ENCODE measurements around the genes SCP2, PODN and MAGOH.

DNA sequence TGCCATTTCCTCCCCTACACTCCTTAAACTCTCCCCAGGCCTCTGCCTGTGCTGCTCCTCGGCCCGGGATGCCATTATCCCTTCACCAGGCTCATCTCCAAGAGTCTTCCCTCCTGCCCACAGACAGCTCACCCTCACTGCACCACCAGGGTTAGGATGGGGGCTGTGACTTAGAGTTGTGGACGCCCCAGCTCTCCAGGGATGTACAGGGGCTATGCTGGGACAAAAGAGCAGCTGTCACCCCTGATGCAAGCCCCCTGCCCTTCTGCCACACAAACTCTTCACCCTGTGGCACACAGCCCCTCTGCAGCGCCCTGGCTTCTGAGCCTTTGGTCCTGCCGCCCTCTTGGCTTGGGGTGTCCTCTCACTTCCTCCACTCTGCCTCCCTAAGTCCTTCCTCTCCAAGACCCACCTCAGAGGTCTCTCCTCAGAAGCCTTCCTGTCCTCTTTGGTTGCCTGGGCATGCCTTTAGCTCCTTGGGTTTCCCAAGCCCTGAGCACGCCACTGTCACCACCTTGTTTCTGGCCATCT is 31.9 kb downstream of the TTC39A start:
- PRO-cap: no peak

DNA sequence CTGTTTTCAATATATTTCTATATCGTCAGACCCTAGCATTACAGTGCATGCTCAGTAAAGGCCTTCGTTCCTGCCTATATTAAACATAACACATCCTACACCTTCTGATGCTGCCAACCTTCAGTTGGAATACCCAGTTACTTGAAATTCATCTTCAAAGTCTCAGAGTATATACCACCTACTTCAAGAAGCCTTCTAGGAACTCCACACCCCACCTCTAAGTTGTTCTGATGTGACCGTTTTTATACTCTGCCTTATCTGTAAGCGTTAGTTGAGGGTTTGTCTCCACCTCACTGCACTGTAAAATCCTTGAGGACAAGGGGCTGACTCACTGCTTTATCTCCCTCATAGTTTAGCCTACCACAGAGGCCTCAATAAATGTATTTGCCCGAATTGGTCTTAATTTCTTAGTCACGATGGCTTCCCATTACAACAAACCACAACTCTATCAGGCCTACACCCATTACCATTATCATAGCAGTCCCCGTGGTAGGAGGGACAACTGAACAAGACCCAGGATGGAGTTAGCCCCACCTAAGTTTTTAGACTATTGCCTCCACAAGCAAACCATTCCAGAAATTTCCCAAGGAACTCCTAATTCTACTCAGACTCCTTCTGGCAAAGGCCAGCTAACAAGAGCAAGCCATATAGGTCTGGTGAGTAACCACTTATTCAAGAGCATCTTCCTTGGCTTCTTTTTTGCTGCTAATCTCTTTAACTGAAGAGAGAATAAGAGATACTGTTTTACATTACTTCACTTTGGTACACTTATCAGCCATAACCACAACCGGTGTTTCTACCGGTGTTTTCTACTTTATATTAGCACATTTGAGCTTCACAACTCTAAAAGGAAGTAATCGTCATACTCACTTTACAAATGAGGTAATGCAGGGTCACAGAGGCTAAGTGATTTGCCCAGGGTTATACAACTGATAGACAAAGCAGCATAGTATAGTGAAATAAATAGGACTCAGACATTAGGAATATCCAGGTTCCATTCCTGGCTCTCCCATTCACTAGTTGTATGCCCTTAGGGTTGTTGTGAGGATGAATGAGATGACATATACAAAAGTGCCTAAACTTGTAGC is 1.5 kb upstream of the EPS15 start:
- PRO-cap: no peak

GRCh38 chr1:51569358-51570202 is 47.3 kb upstream of the OSBPL9 start:
- PRO-cap: no peak

DNA sequence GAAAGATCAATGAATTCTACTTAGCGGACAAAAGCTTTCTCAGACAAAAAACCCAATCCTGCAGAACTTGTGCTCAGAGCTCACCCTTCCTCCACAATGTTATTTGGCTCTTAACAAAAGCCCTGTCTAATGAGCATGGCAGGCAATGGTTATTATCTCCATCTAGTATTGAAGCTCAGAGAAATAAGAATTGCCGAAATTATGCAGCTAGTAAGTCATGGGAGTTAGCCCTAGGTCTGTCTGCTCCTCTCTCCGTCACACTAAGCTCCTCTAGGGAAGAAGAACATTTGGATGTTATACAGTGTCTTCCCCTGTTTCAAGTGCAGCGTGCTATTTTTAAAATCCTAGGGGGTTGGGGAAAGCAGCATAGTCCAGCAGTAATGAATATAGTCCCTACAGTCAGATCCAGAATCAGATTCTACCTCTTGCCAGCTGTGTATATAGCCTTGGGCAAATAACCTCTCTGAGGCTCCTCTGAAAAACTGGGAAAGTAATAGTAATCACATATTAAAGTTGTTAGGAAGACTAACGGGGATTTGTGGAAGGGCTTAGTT is 44.6 kb upstream of the OSBPL9 start:
- PRO-cap: no peak

DNA sequence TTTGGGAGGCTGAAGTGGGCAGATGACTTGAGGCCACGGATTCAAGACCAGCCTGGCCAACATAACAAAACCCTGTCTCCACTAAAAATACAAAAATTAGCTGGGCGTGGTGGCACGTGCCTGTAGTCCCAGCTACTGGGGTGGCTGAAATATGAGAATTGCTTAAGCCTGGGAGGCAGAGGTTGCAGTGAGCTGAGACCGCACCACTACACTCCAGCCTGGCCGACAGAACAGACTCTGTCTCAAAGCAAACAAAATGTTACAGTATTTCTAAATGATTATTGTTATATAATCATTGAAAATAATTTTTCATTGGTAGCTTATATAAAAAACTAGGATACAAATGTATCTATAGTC is 4.7 kb downstream of the KTI12 start:
- PRO-cap: no peak

DNA sequence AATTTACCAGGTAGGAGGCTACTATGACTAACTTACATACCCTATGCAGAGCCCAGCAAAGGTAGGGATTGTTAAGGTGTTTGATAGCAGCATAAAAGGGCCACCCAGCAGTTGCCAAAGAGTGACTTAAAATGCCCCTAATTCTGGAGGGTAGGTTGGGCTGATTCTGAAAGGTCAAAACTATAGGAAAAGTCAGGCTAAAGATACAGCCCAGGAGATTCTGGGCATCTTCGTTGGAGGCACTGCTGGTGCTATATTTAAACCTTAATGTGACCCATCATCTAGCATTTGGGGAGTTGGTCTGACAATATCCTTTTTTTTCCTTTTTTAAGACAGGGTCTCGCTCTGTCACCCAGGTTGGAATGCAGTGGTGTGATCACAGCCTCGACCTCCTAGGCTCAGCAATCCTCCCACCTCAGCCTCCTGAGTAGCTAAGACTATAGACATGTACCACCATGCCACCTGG is 21.7 kb downstream of the BTF3L4 start:
- PRO-cap: no peak

GRCh38 chr1:52474875-52475632 is 70.7 kb downstream of the PRPF38A start:
- PRO-cap: no peak

DNA sequence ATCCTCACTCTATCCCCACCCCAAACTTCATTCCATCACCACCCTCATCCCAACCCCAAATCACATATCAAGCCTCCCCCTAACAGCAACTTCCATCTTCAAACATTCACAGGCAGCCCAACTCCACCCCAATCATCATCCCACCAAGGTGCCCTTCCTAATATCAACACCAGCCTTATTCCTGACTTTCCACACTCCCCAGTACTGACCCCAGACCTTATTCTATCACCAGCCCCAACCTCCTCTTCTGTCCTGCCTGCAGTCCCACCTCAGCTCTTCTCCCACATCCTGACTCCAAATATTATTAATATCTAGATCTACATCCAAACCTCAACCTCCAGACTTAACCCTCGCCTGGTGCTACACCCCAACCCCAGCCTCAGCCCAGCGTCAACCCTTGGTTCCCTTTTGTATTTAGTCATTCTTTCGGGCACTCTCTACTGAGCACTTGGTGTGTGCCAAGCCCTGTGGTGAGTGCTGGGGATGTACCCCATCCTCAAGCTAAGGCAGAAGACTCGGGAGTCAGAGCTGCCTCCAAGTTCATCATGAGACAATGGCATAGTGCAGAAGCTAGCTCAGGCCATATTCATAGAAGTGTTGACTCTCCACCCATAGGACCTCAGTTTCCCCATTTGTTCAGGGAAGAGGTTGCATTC is 1.1 kb downstream of the SHISAL2A start:
- PRO-cap: no peak

- PRO-cap: no peak
Measured at GRCh38 chr1:52635312-52635881, 2.4 kb downstream of the SHISAL2A start.

GRCh38 chr1:52920570-52921312 is 799 bp downstream of the ECHDC2 start:
- PRO-cap: no peak

DNA sequence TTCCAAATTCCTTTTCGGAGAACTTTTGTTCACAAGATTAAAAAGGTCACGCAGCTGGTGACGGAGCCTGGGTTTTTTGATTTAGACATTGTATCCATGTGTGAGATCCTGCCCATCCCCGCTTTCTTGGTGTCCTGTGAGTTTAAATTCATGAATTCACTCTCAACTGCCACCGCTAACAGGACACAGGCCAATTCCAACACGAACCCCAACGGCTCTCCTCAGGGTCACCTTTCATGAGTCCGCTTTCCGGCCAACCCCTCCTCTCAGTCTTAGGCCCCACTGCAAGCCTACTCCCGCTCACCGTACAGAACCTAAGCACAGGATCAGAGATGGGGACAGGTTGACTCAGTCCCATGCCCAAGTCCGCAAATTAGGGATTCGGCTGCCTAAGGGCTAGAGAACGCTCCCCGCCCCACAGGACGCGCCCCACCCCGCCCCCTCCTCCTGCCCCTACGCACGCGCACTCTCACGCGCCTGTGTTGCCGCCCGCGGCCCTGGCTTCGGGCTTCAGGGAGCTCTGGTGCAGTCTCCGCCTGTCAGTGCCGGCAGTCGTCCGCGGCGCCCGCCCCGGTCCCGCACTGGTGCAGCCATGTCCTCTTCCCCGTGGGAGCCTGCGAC is at the start of gene SCP2:
SCP2 (plus strand) TSS at position 472 of the 621 bp plus-strand sequence.
- PRO-cap: bidirectional peak, plus-strand start at position 528 of the sequence, minus-strand start at position 375 of the sequence

- PRO-cap: unidirectional peak, plus-strand start at chr1:53062213
Measured at GRCh38 chr1:53061324-53062344, at the start of gene PODN. TSS of gene PODN (plus strand) at chr1:53062213.

- PRO-cap: no peak
Measured at GRCh38 chr1:53083350-53084119, 21.5 kb downstream of the PODN start.

DNA sequence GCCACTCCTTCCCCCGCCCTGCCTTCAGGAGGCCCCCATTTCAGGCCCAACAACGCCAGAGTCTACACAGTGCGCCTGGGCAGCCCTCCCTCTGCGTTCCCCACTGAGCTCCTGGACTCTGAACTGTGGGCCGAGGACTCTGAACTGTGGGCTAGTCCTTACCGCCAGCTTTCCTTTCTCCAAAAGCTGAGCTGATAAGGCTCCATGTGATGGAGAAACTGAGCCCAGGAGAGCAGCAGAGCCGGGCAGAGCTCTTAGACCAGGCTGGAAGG is 30.9 kb downstream of the PODN start:
- PRO-cap: no peak

DNA sequence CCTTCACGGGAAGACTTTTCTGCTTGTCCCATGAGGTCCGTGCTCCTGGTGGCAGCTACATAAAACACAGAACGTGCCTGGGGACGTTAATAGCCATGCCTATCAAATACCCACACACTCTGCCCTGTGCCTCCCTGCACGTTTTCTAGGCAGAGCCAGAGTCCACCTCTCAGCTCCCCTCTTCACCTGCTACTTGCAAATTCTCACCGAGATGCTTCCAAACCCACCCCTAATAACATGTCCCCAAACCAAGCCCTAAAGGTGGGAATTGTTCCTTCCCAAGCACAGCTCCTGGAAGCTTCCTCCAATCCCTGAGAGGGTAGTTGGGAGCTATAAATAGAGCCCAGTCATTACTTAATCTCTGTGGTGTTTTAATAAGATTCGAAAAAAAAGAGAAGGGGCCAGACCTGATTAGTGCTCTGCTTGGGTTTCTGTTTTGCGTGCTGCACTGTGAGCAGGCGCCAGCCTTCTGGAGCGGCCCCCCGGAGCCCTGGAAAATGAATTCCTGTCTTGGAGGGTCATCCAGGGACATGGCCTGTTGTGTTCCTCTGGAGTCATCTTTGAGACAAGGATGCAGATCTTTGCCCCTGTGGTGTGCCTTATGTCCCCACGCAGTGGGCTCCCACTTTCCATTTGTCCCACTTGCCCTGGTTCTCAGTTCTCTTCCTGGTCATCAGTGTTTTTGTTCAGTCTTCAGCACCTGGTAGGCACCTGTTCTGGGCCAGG is 33.3 kb downstream of the SLC1A7 start:
- PRO-cap: no peak

GRCh38 chr1:53123622-53124253 is 18.7 kb downstream of the SLC1A7 start:
- PRO-cap: no peak

- PRO-cap: no peak
Measured at GRCh38 chr1:53145613-53146600, 3.5 kb upstream of the SLC1A7 start.

DNA sequence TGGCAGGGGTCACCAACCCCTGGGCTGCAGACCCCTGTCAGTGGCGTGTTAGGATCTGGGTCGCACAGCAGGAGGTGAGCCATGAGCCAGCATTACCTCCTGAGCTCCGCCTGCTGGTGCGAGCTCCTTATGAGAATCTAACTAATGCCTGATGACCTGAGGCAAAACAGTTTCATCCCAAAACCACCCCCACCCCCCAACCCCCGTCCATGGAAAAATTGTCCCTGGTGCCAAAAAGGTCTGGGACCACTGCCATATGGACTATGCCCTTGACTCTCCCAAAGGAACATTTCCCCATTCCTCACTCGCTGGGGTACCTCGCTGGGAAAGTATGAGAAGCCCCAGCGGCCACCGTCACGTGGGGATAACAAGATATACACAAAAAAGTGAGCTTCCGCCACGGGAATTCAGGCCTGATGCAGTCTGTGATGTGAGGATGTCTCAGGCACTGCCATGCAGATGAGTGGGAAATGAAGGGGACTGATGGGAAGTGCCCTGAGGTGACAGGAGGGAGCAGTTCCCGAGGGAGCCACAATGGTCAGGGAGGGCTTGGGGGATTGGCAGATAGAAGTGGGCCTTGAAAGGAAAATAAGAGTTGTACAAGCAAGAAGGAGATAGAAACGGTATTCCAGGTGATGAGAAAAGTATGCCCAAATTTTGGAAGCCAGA is 6.3 kb upstream of the CPT2 start:
- PRO-cap: no peak

DNA sequence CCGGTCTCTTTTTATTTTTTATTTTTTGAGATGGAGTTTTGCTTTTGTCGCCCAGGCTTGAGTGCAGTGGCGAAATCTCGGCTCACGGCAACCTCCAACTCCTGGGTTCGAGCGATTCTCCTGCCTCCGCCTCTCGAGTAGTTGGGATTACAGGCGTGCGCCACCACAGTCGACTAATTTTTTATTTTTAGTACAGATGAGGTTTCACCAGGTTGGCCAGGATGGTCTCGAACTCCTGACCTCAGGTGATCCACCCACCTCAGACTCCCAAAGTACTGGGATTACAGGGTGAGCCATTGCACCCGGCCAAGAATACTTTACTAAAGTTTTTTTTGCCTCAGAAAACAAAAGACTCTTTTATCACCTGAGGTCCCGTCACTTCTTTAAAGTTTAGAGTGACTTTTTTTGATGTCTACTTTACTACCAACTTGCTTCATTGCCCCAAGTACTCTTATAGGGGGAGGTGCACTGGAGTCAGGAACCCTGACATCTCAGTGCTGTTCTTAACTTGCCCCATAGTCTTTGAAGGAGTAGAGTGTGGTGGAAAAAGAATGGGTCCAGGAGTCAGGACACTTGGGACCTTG is 4.9 kb upstream of the CZIB start:
- PRO-cap: no peak

DNA sequence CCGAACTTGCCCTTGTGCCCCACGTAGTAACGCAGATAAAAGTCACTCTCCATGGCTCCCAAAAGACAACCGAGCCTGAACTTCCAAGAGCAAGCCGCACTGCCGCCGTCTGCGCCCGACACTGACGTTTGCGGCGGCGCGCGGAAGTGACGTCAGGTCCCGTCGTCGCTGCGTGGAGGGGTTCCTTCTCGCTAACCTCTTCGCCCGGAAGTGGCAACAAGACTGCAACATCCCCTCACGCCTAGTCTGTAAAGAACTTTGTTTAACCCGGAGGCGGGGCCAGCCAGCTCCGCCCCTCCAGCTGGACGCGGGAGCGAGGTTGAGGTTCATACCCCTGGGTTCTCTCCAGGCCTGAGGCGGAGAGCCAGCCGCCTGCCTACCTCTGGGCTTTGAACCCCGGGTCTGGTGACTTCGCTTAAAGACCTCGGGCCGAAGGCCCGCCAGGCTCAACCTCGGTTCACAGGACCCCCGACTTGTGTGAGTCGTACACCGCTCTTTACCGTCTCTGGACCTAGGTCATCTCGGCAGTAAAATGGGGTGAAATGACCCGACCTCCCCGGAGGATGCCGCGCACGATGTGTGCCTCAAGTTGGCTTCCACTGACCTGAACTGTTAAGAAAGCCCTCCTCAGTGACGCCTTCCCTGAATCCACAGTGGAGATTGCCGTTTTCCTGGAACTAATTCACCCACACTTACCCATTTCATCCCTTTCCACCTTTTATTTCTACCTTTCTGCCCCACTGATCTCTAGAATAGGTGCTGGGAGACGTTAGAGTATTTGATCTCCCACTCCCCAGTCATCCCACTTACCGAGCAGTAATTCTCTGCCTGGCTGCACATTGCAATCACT is at the start of gene MAGOH:
MAGOH (minus strand) TSS at position 123 of the 850 bp plus-strand sequence.
- PRO-cap: bidirectional peak, plus-strand start at position 155 of the sequence, minus-strand start at position 123 of the sequence

All from parotid gland (tissue), 1 donor.